ENCODE measurements around a stretch of chr3.

- RRBS = no CpG with 5 or more reads among the region's 4 CpGs
These were observed 33.5 kb downstream of the TGFBR2 start for GRCh38 chr3:30639766-30640428.

GRCh38 chr3:30674071-30674584 lies 67.7 kb downstream of the TGFBR2 start:
- RRBS = no CpG with 5 or more reads among the region's 4 CpGs

DNA sequence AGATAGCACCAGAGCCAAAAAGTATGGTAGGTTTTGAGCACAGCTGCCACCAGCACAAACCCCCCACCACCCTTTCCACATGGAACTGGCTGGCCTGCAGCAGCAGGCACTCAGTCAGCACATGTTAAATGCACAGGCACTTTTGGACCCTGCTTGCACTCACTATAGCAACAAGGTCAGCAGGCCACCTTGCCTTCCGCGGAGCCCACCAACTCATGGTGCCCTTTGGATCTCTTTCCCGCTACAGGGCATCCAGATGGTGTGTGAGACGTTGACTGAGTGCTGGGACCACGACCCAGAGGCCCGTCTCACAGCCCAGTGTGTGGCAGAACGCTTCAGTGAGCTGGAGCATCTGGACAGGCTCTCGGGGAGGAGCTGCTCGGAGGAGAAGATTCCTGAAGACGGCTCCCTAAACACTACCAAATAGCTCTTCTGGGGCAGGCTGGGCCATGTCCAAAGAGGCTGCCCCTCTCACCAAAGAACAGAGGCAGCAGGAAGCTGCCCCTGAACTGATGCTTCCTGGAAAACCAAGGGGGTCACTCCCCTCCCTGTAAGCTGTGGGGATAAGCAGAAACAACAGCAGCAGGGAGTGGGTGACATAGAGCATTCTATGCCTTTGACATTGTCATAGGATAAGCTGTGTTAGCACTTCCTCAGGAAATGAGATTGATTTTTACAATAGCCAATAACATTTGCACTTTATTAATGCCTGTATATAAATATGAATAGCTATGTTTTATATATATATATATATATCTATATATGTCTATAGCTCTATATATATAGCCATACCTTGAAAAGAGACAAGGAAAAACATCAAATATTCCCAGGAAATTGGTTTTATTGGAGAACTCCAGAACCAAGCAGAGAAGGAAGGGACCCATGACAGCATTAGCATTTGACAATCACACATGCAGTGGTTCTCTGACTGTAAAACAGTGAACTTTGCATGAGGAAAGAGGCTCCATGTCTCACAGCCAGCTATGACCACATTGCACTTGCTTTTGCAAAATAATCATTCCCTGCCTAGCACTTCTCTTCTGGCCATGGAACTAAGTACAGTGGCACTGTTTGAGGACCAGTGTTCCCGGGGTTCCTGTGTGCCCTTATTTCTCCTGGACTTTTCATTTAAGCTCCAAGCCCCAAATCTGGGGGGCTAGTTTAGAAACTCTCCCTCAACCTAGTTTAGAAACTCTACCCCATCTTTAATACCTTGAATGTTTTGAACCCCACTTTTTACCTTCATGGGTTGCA lies 85.2 kb downstream of the TGFBR2 start:
- RRBS = no CpG with 5 or more reads among the region's 11 CpGs

DNA sequence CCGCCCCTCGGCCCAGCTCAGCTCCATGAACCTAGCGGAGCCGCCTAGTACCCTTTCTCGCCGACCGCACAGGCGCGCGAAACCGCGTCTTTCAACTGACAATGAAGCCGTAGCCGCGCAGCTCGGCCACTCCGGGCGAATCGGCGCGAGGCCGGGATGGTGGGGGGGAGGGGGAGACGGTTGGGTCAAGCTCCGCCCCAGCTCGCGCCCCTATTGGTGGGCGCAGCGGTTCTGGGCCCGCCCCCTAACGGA lies 558 bp upstream of the STT3B start:
- RRBS = no CpG with 5 or more reads among the region's 30 CpGs

- RRBS = no CpG with 5 or more reads among the region's 8 CpGs
These were observed 169.6 kb downstream of the STT3B start for GRCh38 chr3:31702217-31702907.

DNA sequence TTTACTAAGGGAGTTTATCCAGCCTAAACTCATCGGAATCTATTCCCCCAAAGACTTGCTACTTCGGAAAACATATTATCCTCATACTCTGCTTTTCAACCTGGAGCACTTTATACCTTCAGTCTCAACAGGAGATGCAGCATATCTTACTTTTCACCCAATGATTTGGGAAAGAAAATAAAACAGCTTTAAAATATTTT lies 124.6 kb downstream of the OSBPL10 start:
- RRBS = no CpG with 5 or more reads among the region's 2 CpGs

DNA sequence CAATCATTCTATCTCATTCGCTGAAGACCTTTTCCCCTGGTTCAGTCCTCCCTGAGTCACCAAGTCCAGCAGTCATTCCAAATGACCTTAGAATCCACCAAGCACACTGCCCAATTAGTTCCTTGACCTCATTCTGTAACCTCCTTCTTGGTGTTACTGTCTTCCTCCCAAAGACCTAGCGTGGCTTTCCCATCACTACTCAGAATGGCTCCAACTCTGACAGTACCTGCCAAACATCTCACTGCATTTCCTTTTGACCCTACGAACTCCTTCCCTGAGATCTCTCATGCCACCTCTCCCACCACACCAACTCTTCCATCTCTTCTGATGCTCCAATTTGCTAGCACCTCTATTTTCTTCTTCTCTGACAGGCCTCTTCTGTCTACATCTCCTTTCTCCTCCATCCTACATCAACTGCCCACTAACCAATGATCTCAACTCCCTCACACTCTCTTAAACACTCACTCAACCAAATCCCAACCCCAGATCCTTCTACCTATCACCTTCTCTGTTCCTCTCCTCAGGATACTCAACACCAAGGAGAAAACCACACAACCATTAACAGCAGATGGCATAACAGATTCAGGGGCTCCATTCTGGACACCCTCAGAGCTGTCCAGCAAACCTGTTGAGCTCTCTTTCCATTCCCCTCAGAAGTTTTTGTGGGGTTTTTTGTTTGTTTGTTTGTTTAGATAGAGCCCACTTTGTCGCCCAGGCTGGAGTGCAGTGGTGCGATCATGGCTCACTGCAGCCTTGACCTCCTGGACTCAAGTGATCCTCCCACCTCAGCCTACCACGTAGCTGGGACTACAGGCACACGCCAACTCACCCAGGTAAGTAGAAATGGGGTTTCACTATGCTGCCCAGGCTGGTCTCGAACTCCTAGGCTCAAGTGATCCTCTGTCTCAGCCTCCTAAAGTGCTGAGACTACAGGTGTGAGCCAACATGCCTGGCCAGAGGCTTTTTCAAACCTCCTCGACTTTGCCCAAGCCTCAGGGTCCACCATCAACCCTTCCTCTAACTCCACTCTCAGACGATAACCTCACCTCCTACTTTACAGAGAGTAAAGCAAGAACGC lies 42.9 kb downstream of the OSBPL10 start:
- RRBS = no CpG with 5 or more reads among the region's 11 CpGs

DNA sequence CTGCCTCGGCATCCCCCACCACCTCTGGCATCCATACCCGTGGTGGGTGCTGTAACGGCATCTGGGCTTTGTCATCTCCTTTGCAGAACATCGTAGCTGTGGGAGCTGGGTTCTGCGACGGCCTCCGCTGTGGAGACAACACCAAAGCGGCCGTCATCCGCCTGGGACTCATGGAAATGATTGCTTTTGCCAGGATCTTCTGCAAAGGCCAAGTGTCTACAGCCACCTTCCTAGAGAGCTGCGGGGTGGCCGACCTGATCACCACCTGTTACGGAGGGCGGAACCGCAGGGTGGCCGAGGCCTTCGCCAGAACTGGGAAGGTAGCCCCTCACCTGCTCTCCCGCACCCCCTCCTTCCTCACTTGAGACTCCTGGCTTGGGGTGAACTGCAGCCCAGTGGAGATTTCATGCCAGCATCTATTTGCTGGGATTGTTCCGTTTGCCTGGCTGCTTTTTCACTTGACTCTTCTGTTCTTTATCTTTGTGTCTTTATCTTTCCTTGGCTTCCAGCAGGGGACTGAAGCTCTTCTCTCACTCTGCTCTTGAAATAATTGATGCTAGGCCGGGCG lies 52.5 kb downstream of the GPD1L start:
- RRBS = no CpG with 5 or more reads among the region's 21 CpGs

GRCh38 chr3:32320896-32321445 lies 70.7 kb upstream of the CMTM7 start:
- RRBS = no CpG with 5 or more reads among the region's 14 CpGs

GRCh38 chr3:32324321-32324812 lies 67.3 kb upstream of the CMTM7 start:
- RRBS = no CpG with 5 or more reads among the region's 2 CpGs

DNA sequence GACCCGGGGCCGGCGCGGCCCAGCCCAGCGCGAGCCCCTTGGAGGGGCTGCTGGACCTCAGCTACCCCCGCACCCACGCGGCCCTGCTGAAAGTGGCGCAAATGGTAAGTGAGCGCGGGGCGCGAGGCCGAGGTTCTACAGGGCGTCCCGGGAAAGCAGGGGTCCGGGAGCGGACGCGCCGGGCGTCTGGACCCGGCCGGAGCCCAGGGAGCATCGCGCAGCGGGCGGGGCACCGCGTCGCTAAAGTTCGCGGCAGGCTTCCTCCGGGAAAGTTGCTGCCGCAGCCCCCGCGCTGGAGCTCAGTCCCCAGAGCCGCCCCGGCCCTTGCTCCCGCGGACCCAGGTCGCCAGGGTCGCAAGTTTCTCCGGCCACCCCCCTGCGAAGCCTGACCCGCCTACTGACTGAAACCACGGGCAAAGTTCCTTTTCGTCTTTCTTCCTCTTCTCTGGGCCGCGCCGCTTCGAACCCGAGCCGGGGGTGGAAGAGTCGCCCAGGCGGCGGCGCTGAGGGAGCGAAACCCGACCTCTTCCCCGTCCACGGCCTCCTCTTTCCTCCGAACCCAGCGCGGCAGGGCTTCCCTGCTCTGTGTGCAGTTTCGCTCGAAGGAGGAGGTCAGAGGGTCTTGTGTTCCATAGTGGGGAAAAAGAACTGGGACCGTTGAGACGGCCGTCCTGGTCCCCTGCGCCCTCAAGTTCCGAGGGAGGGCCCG lies 463 bp downstream of the CMTM7 start:
- RRBS = under 1% methylated on average over 30 of the region's 74 CpGs

DNA sequence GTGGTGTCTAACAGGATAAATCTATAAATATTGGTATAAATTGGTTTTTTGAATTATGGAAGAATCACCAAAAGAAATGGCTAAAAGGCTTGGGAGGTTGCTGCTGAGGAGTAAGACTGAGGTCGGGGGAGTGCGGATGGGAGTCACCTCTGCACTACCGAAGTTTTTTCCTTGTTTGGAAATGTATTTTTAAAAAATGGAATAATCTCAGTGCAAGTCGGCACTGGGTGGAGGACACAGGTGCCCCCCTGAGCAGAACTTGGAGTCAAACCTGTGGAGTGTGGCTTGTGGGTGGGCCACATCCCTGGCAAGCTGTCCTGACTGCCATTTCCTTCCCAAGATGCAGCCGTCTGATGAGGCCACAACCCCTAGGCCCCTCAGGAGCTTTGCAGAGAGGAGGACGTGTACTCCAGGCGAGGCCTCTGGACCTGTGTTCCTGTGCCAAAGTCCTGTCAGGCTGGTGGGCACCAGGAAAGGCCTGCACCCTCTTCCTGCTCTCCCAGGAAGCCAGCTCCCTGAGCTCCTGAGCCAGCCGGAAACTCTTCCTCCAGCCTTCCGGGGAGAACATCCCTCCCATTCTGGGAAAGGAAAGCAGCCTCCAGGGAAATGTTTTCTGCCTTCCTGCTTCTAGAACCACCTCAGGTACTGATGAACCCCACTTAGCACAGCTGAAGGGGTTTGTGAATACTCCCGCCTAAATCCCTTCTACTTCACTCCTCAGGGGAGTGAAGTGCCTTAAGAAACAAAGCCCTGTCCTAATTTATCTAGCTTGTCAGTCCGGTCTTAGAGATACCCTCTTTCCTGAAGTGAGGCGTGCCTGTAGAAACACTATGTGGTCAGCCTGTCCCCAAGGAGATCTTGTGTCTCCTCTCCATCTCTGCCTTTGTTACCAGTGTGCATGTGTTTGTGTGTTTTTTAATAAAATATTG lies 48.5 kb downstream of the CMTM6 start:
- RRBS = no CpG with 5 or more reads among the region's 12 CpGs

DNA sequence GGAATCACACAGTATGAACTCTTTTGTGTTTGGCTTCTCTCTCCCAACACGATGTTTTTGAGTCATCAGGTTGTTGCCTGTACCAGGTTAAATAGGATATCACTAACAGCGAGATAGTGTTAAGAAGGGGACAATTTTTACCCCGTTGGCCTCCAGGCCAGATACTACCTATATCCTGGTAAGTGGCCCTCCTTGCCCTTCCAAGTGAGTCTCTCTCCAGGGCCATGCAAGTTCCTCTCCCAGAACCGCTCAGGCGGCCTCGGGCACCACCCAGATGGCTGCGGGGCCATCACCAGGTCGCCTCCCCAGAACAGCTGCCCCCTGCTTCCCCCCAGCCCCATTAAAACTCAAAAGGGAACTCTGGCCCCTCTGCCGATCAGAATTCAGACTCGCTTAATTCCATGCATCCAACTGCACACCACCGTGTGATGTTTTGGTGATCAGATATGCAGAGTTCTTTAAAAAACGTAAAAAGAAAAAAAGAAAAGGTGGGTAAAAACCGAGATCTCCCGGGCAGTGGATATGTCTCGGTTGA lies 2.0 kb upstream of the TRIM71 start:
- RRBS = no CpG with 5 or more reads among the region's 15 CpGs

GRCh38 chr3:32869238-32870220 lies 51.7 kb downstream of the TRIM71 start:
- RRBS = 44% methylated on average over 7 of the region's 18 CpGs

- RRBS = no CpG with 5 or more reads among the region's 5 CpGs
These were observed 49.6 kb downstream of the CCR4 start for GRCh38 chr3:33000993-33001591.

GRCh38 chr3:33047603-33048318 lies 49.2 kb downstream of the GLB1 start:
- RRBS = no CpG with 5 or more reads among the region's 3 CpGs

GRCh38 chr3:33093175-33094004 lies 3.6 kb downstream of the GLB1 start:
- RRBS = no CpG with 5 or more reads among the region's 27 CpGs

DNA sequence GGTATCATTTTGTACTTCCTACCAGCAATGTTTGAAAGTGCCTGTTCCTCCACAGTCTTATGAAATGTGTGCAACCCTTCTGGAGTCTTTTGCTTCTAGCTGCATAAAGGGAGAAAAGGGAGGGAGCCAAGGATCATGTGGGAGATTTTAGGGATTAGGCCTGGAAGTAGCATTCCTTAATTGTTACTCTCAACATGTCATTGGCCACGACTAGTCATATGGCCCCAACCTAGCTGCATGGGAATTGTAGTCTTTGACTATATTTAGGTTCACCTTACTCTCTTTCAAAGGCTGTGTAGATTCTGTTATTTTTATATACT lies 14.9 kb downstream of the CRTAP start:
- RRBS = no CpG with 5 or more reads among the region's 1 CpG

GRCh38 chr3:33409035-33410043 lies 30.9 kb downstream of the UBP1 start:
- RRBS = no CpG with 5 or more reads among the region's 6 CpGs

DNA sequence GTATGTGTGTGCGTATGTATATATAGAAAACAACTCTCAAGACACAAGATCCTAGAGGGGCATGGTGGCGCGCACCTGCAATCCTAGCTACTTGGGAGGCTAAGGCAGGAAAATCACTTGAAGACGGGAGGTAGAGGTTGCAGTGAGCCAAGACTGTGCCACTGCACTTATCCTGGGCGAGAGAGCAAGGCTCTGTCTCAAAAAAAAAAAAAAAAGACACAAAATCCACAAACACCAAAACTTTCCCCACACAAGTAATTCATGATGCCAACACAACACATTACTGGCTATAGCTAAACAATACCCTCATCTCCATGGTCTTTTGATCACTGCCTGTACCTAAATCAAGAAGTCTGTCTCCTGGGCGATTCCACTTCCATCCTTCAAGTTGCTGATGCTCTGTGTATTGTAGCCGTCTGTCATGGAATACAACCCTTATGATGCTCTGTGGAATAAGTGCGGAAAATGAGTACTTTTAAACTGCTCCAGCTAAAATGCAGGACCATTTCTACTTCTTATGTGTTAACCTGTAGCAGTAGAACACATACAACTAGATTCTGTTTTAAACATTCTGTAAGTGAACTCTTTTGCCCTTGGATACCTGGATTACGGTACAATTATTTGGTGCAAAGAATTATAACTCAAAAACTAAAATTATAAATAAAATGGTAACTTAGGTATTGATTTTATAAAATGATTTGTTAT lies 27.7 kb downstream of the UBP1 start:
- RRBS = no CpG with 5 or more reads among the region's 9 CpGs

All from AG10803 (cell line).